Left colon (tissue), 1 donor: ENCODE measurements around a stretch of chr6.

DNA sequence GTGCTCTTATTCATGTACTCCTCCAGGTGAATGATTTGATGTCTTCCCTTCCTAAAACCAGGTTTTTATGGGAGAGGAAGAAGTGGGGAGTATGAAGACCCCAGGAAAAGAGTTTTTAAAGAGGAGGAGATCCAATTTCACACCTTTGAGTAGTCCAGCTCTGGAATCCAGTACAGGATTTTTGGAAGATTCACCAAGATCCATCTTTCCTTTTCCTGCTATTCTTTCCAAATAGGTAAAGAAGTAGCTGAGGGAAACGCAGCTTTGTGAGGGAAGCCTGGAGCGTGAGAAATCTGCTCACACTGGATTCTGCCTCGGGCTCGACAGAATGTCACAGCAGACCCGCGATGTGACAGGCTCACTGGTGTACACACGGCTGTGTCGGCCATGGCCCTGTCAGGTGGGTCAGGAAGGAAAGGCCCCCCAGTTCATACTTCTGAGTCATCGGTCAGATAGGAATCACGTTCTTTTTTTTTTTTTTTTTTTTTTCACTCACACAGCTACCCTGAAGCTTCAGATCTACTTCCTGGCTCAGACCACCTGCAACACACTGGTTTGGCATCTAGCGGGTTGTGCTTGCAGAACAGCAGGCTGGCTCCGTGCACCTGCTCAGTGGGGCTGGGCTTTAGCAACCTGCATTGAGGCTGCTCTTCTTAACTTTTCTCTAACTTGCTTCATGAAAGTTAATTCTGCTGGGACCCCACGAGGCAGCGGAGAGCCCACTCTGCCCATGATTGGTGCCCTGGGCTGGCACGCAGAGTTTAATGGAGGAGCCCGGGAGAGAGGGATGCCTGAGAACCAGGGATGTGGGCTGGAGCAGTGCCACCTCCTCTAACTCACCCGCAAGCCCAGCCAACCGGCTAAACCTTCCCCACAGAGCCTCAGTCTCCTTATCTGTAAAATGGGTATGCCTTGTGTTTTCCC is 61.7 kb upstream of the FNDC1 start:
- PRO-cap: no peak

GRCh38 chr6:159125772-159126419 is 43.3 kb upstream of the FNDC1 start:
- PRO-cap: no peak

- PRO-cap: no peak
Measured at GRCh38 chr6:159680775-159681906, 11.9 kb downstream of the SOD2 start.

GRCh38 chr6:159687966-159688390 is 5.1 kb downstream of the SOD2 start:
- PRO-cap: no peak

DNA sequence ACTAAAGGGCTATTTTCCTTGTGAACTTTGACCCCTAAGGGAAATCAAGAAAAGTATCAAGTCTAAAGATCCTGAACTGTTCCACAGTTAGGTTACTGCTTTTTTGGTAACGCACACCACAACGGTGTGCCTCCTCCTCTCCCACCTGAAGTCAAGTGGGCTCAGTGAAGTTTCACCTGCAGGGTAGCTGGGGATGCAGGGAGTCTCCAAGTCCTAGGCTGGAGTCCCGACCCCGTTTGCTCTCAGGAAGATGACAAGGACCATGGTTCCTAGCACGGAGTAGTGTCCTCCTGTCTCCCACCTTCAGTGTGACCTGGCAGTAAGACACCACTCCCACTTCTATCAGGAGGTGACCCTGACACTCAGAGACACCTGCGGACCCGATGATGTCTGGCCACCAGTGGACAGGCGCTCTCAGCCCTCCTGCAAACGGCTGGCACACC is 1.2 kb downstream of the SOD2 start:
- PRO-cap: no peak

- PRO-cap: no peak
Measured at GRCh38 chr6:159799786-159800094, 336 bp upstream of the PNLDC1 start.

DNA sequence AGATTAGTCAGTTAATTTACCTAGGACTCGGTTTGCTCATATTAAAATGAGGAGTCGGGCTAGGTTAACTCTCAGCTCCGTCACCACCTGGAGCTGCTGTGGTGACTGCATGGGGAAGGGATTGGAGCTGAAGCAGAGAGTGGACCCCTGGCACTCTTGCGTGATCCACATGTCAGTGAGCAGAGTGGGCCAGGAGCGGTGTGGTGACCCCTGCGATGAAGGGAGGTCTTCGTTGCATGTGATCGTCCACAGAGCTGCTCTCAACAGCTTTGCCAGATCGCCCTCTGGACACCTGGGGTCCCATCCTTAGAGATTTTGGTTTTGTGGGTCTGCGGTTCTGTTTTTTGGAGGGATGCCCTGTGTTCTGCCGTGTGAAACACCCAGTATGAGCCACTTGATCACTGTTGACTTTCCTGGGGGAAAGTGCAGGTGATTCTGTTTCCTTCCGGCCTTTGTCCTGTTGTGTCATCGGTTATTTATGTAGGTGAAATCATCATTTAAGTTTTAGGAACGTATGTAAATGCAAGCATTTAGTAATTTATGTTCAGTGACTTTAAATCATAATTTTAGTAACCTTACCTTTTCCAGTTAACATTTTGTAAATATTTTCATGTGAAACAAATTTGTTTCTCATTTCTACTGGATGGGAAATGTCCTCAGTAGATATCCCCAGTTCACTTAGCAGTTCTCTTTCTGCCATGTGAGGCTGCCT is 56.5 kb upstream of the SLC22A1 start:
- PRO-cap: no peak

- PRO-cap: no peak
Measured at GRCh38 chr6:160093852-160094497, 27.6 kb upstream of the SLC22A1 start.

DNA sequence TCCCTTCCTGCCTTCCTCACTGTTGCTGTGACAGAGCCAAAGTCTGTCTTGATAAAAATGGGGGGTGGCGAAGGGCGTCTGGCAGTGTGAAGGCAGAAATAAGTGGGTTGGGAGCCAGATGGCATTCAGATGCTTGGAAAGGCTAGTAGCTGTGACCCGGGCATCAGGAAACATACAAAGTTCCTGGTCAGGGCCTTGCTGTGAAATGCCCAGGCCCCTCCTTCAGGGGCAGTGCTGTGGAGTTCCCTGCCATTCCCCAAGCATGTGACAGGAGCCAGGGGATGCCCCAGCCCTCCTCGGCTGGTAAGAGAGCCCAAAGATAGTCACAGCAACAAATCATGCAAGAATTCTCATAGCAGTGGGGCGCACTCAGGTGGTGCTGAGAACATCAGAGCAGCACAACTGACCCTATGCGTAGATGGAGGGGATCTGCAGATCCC is 39.3 kb downstream of the SLC22A1 start:
- PRO-cap: no peak

DNA sequence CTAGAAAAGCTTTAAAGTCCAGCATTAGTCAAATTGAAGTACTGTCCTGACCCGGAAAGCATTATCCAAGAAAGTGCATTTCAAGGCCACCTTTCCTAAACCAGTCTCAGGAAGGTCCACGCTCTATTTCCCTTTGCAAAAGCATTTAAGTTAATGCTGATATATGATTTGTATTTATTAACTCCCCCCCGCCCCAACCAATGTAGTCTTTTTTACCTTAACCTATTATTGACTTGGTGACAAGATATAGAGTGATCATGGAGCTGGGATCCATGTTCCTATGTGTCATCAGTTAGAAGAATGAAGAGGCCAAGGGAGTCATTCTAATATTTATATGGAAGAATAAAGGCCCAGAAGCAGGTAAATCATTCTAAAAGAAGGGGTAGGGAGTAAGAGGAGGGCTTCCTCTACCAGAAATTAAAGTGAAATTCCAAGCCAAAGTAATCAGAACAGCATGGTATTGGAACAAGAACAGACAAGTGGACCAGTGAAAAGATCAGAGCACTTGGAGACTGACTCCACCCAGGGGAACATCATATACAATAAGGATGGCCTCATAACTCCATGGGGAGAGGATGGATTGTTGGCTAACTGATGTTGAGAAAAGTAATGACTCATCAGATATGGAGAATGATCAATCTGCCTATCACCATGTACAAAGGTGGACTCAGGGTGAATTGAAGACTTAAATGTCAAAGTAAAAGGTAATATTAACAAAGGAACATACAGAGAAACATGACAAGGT is 12.6 kb downstream of the SLC22A3 start:
- PRO-cap: no peak

GRCh38 chr6:160391212-160391660 is 43.1 kb downstream of the SLC22A3 start:
- PRO-cap: no peak

GRCh38 chr6:160521869-160522227 is 142.2 kb downstream of the LPA start:
- PRO-cap: no peak

DNA sequence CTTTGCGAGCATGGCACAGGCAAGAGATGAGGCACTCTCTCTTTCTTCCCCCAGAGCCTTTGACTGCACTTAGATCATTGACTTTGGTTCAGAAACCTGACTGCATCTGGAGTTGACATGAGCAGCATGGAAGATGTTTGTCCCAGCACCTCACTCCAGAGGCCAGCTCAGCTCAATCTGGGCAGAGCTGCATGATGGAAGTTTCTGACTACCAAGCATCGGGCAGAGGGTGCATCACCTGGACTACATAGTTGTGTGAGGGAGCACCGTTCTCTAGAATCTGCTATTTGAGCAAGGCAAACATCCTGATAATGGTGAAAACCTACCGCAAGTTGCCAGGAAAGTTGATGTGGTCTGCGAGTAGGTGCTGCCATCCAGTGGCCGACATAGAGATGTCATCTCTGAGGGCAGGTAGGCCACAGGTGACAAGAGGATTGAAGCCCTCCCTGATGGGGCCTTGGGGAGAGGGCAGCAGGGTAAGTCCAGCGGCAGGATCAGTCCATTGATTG is 3.7 kb upstream of the LPA start:
- PRO-cap: no peak

- PRO-cap: no peak
Measured at GRCh38 chr6:161049217-161050057, 57.9 kb downstream of the MAP3K4 start.

- PRO-cap: no peak
Measured at GRCh38 chr6:161177209-161177865, 96.5 kb downstream of the AGPAT4 start.

DNA sequence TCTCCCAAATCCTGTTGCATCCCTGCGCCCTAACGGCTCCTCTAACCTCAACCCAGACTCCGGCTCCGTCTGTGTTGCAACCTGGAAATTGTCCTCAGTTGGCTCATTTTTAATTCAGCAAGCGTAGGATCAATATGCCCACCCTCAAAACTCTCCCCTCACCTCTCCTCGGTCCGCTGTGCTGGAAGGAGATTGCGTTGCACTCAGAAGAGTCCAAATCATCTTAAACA is 409 bp upstream of the AGPAT4 start:
- PRO-cap: no peak

DNA sequence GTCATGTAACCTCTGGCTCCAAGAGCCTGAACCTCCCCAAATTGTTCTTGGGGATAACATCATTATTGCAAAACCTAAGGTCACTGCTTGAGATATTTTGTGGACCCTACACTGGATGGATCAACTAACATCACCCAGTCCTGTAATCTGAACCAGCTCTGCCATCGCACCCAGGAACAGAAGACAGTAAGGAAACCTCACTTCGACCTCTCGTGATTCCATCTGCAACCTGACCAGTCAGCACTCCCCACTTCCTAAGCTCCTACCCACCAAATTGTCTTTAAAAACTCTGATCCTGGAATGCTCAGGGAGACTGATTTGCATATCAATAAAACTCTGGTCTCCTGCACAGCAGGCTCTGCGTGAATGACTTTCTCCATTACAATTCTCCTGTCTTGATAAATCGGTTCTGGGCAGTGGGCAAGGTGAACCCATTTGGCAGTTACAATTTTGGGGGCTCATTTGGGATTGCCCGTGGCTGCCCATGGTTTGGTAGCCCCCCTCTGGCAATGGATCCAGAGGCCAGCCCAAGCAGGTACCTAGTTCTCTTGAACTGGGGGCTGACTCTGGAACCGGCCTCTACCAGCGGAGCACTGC is 18.3 kb upstream of the AGPAT4 start:
- PRO-cap: no peak

- PRO-cap: no peak
Measured at GRCh38 chr6:161375048-161375522, 101.2 kb upstream of the AGPAT4 start.

GRCh38 chr6:162361483-162361762 is 366.1 kb downstream of the PRKN start:
- PRO-cap: no peak

DNA sequence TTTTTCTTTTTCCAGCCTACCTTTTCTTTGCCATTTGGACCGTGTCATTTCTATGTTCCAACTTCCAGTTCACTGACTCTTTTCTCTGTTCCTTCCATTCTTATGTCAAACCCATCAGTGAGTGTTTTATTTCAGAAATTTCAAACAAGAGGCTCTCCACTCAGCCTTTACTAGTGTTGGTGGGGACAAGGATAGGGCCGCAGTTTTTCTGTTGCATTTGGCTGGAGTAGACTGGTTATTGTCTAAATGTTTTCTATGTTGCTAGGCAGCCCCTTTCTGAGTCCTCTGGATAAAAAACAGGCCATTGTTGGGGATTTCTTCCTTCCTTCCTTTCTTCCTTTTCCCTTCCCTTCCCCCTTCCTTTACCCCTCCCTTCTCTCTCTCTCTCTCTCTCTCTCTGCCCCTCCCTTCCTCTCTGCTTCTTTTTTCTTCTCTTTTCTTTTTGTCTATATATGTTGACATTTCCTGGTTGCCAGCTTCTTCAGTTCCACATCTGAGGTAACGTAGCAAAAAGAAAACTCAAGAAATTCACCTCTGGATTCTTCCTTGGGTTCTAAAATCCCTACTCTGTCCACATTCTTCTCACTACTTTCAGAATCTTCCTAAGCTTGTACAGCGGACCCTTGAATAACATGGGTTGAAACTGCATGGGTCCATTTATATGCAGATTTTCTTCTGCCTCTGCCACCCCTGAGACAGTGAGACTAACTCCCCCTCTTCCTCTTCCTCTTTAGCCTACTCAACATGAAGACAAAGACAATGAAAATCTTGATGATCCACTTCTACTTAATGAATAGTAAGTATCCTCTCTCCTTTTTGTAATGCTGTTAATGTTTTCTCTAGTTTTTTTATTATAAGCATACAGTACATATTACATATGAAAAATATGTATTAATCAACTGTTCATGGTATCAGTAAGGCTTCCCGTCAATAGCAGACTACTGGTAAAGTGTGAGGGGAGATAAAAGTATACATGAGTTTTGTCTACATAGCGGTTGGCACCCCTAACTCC is 288.3 kb downstream of the PRKN start:
- PRO-cap: no peak